Anterior vena cava (tissue), 1 donor: ENCODE measurements around a stretch of chr10.

- PRO-cap = bidirectional peak, plus-strand start at chr10:4661957, minus-strand start at chr10:4661826
Observed at GRCh38 chr10:4661498-4662385, 164.3 kb upstream of the AKR1E2 start.

- PRO-cap = no peak
Observed at GRCh38 chr10:4662433-4662898, 163.5 kb upstream of the AKR1E2 start.

DNA sequence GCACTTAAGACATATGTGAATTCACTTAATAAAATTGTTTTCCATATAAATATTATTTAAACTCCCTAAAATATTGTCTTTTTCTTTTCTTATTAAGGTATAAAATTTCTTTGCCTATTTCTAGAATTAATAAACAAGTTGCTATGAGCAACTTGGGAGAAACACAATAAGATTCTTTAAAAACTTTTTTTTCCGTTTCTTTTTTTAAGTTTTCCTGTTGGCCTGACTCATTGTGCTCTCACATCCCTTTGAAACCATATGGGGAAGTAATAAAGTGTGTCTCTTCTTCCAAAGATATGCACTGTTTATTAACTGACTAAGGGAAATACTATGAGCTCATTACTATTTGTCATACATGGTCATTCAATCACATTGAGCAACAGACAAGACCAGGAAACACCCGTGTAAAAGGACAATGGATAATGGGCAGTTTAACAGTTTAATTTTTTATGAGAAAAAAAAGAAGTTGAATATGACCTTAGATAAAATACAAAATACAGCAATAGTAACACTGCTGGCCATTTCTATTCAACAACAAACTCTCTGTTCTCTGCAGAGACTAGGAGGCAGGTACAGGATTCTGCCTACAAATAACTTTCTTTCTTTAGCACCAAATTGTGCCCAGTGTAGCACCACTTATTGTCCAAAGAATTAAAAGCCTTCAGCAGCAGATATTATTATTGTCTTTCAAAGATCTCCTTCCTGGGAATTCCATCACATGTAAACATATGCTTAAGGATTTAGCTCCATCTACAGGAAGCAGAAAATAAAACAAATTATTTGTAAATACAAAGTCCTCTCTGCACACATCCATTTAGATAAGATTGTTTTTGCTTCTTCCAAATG is 55.2 kb upstream of the AKR1E2 start:
- PRO-cap = no peak

DNA sequence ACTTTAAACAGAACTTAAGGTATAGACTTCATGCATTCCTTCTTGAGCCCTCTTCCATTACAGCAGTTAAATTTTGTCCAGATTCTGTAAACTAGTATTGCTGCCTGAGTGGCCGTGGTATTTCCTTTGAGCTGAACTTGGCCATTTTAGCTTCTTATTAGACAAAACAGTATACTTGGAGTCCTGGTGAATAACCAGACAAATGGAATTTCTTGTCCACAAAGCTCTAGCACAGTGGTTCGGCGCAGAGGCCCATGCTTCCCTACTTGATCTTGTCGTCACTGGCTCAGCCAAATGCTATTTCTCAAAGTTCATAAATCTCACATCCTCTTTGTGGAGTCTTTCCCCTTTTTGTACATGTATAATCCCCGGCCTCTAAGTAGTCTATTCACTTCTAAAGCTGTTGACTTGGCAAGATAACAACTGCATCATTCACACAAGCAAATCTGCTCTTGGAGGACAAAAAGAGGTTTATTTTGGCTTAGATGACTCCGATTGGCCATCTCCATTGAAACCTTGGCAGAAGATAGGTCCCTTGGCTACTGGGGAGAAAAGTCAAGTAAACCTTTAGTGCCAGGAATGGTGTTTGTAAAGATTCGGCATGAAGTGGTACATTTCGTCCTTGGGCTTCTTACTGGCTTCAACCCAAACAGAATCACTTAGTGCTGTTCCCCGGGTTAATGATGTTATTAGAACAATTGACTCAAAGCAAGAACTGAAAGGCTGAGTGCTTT is 5.2 kb upstream of the AKR1E2 start:
- PRO-cap = no peak

- PRO-cap = no peak
Observed at GRCh38 chr10:4902162-4902371, 61.1 kb upstream of the AKR1C1 start.

- PRO-cap = no peak
Observed at GRCh38 chr10:4943902-4944278, 19.3 kb upstream of the AKR1C1 start.

DNA sequence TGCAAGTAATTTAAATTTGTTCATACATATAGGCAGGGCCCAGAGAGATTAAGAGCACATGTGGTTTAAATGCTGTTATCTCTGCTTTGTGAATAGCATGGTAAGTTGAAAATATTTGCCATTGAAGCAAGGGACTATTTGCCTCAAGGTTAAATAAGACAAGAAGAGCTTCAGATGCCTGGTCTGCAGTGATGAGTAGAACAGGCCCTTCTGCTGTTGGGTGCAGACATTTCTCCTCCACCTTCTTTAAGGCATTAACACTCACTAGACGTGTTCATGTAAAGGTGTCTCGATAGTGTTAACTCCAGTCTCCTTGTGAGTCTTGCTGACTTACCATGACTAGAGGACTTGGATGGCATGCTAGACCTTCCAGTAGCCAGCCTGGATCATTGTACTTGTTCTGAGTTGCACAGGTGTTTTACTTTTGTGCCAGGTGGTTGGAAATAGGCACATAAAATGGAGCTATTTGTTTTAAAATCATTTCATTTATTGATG is 15.5 kb upstream of the AKR1C3 start:
- PRO-cap = no peak

DNA sequence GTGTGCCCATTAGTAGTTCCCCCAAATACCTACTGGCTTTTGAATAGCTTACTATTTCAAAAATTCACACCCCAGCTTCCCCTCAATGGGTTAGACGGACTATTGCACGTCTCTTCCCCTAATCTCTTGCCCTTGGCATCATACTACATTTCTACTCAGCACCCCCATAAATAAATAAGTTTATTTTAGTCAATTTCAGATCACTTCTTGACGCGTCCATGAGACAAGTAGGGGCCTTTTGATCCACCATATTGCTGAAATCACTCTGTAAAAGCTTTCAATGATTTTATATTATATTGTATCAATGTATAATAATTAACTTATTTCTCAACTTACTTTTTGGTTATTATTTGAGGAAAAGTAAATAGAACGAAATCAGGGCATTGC is 1.2 kb upstream of the AKR1C3 start:
- PRO-cap = no peak

DNA sequence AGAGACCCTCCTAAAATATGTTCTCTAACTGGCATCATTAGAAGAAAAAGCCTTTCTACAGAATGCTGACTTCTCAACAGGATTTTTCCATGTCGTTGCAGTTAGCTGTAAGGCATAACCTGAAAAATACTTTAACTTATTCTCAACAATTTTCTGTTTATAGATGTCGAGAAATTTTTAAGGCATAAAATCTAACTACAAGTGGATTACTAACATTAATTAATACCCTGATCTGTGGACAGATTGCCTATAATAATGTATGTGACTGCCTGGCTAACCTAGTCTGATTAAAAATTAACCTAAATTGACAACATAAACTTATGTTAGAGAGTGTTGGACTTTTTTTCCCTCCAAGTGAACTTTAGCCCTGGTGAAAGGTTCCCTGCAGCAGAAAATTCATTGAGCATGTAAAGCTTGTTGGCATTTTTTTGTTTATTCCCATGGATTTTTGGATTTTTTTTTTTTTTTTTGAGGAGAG is 35.9 kb downstream of the NET1 start:
- PRO-cap = no peak

- PRO-cap = no peak
Observed at GRCh38 chr10:5477964-5478725, 21.2 kb downstream of the CALML5 start.

DNA sequence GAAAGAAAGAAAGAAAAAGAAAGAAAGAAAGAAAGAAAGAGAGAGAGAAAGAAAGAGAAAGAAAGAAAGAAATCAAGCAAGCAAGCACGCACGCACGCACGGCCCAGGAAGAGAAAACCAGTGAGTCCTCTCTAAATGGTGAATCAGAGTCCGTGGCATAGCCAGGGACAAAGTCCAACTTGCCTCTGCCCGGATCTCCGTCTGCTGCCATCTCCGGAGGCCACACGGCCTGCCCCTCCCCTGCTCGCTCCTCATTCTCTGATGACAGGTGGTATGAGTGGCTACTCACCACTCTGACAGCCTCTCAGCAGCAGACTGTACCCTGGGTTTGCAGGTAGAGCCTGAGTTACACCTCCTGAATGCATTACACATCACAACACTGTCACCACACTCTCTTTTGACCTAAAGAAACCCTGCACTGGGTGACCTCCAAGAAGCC is 55.7 kb downstream of the ASB13 start:
- PRO-cap = no peak

DNA sequence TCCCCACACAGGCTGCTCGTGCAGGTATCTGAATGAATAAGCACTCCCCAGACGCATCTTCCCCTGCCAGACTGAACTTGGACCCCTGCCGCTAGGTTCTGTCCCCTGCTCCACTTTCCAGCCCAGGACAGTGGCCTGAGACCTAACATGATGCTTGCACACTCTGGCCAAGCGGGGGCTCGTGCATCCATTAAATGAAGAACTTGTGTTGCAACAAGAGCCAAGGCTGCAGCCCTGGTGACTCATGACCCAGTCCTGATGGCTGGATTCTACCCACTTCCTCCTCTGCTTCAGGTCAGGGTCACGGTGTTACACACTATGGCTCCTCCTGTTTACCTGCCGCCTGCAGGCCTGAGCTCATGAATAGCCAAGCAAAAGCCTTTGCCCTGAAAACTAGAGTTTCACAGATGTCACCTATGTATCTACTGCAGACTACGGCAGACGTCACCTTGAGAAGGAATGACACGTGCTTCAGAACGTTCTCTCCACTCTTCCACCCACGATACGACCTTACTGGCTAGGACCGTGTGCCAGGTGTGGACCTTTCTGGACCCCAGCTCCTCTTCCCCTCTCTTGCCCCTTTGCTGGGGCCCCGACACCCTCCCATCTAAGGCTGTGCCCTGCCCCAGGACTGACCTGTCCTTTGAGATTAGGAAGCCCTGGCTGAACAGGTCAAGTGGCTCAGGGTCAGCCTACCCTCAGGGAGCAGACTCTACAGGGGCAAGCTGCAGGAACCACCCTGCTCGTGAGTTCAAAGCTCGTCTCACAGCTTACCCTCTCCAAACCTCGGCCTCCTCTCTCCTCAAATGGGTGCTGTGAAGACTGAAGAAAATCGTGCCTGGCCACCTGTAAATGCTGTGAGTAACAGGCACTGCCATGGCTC is 6.4 kb downstream of the ASB13 start:
- PRO-cap = no peak

DNA sequence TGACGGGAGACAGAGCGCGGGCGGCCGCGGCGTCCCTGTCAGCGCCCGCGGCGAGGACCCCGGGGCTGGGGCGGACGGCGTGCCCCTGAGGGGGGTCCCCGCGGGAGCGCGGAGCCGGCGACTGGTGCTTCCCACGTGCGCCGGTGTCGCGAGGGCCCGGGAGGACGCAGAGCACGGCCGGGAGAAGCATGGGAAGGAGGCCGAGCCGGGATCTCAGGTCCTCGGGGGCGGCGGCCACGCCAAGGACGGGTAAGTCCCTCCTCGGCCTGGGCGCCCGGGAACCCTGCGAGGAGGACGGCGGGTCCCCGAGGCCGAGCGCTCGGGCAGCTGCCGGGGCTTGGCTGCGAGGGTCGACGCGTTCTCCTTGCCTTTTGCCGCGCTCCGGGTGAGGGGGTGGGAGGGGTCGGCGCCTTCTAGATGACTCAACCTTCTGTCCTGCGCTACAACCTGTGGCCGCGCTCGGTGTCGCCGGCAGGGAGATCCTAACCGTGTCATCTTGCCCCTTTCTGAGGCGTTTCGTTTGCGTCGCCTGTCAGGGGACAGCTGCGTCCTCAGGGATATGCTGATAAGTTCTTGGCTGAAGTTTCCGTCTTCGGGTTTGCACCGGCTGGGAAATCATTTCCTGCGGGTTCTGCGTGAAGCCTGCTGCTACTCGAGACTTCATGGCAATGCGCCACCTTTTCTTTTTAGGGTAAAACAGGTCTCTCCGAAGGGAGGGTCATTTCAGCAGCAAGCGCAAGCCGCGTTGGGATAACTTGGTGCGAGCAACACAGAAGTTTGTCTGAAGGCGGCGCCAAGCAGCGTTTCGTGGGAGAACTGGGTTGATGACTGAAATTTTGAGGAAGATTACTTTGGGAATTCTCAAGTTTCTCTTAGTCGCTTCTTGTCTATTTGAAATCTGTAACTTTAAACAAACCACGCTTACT is 552 bp downstream of the TASOR2 start:
- PRO-cap = bidirectional peak, plus-strand start at position 773 of the sequence, minus-strand start at position 517 of the sequence

GRCh38 chr10:5698304-5698838 is 13.7 kb downstream of the TASOR2 start:
- PRO-cap = no peak

DNA sequence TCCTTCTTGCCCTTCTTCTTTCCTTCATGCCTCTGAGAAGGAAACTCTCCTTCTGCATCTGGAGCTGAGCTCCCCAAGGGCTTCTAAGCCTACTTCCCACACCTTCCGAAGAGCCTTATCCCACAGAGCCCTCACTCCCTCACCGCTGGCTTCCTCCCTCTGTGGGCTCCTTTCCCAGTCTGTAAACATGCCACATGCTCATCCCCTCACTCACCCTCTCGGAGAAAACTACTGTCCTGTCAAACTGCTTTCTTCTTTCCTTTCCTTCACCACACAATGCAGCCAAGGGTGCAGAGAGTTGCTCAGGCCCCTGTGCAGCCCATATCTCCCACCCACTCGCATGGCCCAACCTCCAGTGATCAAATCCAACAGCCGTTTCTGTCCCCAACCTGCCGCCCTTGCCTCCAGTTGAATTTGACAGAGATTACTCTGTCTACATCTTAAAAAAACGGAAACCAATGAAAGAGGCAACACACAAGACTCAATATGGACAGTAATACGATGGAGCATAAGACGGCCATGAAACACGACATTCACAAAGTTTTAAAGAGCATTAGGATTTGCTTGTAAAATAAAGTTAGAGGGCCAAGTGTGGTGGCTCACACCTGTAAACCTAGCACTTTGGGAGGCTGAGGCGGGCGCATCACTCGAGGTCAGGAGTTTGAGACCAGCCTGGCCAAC is 17.9 kb downstream of the ANKRD16 start:
- PRO-cap = no peak

GRCh38 chr10:5897195-5897991 is 7.3 kb downstream of the FBH1 start:
- PRO-cap = no peak

DNA sequence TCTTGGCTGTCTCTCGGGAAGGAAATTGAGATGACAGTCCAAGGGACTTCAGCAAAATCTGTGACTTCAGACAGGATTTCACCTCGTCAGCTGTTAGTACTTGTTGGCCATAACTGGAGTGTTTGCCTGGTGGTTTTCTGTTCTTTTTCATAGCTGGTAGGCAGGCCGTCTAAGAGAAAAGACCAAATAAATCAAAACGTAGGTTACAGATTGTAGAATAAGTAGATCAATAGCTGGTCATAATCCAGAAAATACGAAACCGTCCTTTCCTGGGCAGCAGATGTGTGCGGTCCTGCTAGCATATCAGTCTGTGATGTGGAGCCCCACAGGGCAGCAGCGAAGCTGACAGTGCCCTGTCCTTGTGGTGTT is 41.9 kb downstream of the IL15RA start:
- PRO-cap = no peak

DNA sequence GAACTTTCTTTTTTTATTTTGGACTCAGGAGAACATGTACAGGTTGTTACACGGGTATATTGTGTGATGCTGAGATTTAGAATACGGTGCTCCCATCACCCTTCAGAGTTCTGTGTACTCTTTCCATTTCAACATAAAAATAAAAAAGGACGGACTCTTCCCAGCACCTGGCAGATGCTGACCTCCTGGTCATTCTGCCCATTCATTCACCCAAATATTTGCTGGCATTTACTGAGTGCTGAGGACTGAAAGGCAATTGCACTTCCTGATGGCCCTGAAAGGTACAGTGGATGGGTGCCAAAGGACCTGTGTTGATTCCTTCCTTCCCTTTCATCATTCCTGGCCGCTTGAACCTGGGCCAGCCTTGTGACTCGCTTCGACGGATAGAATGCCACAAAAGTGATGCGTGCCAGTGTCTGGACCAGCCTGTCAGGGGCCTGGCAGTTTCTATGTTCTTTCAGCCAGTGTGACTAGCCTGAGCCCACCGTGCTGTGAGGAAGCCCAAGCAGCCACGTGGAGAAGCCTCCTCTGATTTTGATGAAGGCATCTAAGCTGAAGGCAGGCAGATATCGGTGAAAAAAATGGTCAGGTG is 27.0 kb downstream of the IL15RA start:
- PRO-cap = no peak

GRCh38 chr10:5978526-5979051 is 1.2 kb upstream of the IL15RA start:
- PRO-cap = no peak

- PRO-cap = bidirectional peak, plus-strand start at chr10:6089034, minus-strand start at chr10:6088811
Observed at GRCh38 chr10:6088307-6088897, 432 bp upstream of the RBM17 start.